ENCODE results near the gene VPS37B.

- PRO-cap: no peak
These were observed 19.9 kb downstream of the HIP1R start for GRCh38 chr12:122855083-122855674.

- PRO-cap: no peak
These were observed 12.0 kb downstream of the VPS37B start for GRCh38 chr12:122883754-122884398.

GRCh38 chr12:122894328-122895014, 1.5 kb downstream of the VPS37B start:
- PRO-cap: bidirectional peak, plus-strand start at chr12:122894933, minus-strand start at chr12:122894767

GRCh38 chr12:122895278-122896317, at the start of gene VPS37B:
VPS37B (minus strand) TSS chr12:122896124.
- PRO-cap: bidirectional peak, plus-strand start at chr12:122895905, minus-strand start at chr12:122896095

- PRO-cap: unidirectional peak, plus-strand start at chr12:122947297; bidirectional peak, plus-strand start at chr12:122947703, minus-strand start at chr12:122947642
These were observed 19.1 kb downstream of the ABCB9 start for GRCh38 chr12:122946588-122948076.

DNA sequence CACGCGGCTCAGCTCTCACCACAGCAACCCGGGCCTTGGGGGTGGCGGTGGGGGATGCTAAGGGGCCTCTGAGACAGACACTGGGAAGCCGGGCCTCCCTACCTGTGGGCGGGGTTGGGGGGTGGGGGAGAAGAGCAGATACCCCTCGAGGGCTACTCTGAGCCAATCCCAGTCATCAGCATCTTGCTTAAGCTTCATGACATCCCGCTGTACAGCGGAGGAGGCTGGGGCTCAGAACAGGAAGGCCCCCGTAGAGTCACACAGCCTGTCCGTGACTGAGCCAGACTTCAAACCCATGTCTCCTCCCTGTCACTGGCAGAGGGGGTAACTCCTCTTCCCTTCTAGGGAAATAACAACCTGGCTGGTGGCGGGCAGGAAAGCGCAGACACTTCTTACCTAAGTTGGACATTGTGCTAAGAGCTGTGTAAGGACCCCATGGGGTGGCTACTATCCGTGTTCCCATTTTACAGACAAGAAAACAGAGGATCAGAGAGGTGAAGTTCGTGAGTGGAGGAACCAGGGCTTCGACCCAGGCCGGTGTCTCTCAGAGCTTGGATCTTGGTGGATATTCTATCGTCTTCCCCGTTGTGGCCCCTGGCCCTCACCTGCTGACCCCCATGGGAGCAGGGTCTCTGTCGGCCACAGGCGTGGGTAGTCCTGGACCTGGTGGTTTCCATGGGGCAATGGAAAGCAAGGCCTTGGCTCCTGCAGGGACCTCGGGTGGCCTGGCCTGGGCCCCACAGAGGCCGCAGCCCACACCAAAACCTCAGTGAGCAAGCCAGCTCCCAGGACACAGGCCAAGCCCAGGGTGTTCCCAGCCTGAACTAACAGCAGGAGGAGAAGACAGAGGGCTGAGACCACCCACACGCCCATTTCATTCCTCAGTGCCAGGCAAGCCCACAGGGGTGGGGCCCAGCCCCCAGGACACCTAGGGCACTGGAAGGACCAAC, 17.1 kb downstream of the ABCB9 start:
- PRO-cap: no peak

GRCh38 chr12:122981033-122982075, 873 bp downstream of the ARL6IP4 start:
- PRO-cap: bidirectional peak, plus-strand start at chr12:122981340, minus-strand start at chr12:122981141

GRCh38 chr12:123104907-123105950, 45.7 kb downstream of the PITPNM2 start:
- PRO-cap: bidirectional peak, plus-strand start at chr12:123105617, minus-strand start at chr12:123105516

DNA sequence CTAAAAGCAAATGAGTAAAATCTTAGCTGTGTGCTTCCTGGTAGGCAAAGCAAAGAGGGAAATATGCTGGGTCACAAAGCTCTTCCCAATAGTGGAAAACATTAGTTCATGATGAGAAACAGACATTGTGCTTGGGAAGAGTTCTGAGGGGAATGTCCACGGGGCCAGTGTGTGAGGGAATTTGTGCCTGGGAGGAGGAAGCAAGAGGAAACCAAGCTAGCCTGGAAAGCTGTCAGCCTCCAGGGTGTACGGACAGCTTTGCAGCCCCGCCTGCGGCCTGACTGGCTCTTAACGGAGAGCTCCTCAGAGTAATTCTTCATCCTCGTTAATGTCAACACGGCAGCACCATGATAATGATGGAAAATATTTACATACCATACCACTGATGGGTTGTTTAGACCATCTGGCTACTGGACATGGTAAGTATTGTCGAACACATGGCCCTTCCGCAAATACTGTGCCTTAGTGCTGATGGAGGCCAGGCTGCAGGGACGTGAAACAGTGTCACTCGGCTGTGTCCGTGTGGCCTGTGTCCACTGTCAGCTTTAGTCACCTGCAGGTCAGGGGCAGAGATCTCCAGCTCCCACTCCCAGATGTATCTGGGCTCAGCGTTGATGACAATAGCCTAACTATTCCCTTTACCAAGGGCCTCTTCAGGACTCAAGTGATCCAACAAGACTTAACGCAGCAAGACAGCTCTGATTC, 32.3 kb downstream of the PITPNM2 start:
- PRO-cap: no peak

- PRO-cap: unidirectional peak, plus-strand start at chr12:123251048
These were observed 17.4 kb downstream of the MTRFR start for GRCh38 chr12:123250532-123251127.

- PRO-cap: no peak
These were observed 38.6 kb downstream of the SBNO1 start for GRCh38 chr12:123325962-123326548.

- PRO-cap: unidirectional peak, minus-strand start at chr12:123384710
These were observed 767 bp downstream of the KMT5A start for GRCh38 chr12:123384380-123385418.

- PRO-cap: bidirectional peak, plus-strand start at chr12:123388946, minus-strand start at chr12:123388692; bidirectional peak, plus-strand start at chr12:123389456, minus-strand start at chr12:123389421
These were observed 5.1 kb downstream of the KMT5A start for GRCh38 chr12:123388876-123389604.

DNA sequence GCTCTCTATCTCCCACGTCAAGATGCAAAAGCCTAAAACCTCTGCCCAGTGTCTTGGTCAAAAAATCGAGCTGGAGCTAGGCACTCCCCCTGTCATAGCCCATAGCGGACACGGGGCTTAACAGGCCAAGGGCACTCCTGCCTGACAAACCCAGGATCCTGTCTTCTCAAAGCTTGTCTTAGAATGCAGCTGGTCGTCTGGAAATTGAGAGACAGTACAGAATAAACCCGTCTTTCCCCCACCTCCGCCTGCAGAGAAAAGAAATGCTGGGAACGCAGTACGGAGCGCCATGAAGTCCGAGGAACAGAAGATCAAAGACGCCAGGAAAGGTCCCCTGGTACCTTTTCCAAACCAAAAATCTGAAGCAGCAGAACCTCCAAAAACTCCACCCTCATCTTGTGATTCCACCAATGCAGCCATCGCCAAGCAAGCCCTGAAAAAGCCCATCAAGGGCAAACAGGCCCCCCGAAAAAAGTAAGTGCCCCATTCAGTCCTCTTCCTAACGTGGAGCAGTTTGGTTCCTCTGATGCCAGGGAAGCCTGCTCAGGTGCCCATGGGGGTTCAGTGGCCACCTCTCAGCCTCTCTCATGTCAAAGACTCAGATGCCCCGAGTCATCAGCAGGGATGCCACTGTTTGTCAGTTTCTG, 11.0 kb downstream of the KMT5A start:
- PRO-cap: no peak

DNA sequence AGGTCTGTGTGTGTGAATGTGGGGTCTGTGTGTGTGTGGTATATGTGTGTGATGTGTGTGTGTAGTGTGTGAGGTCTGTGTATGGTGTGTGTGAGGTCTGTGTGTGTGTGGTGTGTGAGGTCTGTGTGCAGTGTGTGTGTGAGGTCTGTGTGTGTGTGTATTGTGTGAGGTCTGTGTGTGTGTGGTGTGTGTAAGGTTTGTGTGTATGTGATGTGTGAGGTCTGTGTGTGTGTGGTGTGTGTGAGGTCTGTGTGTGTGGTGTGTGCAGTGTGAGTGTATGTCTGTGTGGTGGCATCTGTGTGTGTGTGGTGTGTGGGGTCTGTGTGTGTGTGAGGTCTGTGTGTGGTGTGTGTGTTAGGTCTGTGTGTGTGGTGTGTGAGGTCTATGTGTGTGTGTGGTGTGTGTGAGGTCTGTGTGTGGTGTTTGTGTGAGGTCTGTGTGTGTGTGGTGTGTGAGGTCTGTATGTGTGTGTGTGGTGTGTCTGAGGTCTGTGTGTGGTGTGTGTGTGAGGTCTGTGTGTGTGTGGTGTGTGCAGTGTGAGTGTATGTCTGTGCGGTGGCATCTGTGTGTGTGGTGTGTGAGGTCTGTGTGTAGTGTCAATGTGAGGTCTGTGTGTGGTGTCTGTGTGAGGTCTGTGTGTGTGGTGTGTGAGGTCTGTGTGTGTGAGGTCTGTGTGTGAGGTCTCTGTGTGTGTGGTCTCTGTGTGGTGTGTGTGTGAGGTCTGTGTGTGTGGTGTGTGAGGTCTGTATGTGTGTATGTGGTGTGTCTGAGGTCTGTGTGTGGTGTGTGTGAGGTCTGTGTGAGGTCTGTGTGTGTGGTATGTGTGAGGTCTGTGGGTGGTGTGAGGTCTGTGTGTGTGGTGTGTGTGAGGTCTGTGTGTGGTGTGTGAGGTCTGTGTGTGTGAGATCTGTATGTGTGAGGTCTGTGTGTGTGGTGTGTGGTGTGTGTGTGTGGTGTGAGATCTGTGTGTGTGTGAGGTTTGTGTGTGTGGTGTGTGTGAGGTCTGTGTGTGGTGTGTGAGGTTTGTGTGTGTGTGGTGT, 22.5 kb downstream of the RILPL1 start:
- PRO-cap: no peak

DNA sequence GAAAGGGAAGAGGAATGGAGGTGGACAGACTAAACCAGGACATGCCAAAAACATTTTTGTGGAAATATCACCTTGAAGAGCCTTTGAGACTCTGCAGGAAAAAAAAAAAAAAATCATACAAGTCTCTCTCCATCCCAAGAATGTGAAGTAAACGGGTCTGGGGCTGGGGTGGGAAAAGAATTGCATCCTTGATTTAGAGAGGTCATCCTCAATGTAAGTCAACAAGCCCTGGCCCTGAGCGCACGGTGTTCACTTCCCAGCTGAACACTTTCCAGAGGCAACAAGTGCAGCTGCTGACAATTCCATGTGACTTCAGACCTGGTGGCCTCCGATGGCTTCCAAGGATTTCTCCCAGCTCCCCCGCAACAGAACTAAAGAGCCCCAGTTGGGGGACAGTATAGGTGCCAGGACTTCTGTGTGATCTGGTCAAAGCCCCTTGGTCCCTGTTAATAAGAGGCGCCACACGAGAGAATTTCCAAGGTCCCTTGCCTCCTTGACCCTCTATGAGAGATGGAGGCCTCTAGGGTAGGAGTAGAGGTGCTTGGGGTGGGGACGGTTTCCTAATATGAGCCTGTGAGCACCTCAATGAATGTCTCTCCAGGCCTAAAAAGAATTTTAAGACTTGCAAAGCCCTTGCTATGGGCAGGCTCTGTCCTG, 2.4 kb downstream of the RILPL1 start:
- PRO-cap: no peak

DNA sequence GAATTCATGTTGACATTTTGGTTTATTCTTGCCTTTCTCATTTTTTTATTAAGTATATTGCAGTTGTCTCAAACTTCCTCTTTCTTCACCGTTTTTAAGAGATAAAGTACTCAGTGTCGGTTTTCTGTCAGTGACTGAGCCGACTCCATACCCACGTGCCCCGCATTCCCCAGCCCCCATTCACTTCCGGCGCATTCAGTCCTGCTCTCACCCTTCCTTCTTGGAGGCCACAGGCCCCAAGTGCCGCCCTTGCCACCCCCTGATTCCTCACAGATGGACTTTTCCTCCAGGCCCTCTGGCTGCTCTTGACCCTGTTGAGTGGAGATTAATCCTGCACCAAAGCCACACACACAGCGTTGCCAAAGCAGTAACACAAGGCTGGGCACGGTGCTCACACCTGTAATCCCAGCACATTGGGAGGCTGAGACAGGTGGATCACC, 19.1 kb upstream of the DNAH10 start:
- PRO-cap: no peak

DNA sequence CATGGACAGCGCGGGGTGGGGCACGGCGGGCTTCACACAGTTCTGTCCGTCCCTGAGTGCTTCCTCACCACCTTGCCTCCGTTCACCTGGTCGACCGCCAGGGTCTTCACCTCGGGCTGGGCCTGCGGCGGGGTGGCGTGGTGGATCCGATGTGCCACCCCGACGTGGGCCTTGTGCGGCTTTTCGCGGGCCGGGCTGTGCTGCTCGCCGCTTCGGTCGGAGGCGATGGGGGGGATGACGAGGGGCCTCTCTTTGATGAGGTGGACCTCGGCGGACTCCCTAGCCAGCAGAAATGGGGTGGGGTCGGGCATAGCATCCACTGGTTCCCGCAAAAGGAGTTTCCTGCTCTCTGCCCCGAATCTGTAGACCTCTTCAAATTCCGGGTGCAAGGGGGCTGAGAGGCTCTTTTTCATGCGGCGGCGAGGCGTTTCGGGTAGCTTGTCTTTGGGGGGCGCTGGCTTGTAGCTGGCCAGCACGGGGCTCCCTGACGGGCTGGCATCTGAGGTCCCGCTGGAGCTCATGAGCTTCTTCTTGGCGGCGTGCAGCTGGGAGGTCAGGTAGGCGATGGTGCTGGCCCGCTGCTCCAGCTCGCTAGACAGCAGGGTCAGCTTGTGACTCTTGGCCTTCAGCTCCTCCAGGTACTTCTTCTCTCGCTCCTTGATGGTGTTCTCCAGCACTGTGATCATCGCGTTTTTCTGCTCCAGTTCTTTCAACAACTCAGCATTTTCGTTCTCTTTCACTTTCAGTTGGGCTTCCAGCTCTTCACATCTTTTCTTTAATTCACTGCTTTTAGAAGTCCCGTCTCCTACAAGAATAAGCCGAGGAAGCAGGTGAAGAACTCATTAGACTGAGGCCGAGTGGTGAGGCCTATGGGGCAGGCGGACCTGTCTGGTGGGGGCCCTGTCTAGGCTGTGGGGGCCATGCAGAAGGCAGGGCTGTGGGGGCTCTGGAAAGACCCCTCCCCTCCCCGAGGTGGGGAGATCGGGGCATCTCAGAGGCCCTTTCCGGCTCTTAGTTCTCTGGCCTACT, 35.3 kb downstream of the CCDC92 start:
- PRO-cap: no peak

GRCh38 chr12:123966100-123966899, 6.3 kb downstream of the CCDC92 start:
- PRO-cap: no peak

GRCh38 chr12:124003998-124004197, 30.9 kb downstream of the ZNF664 start:
- PRO-cap: no peak